AG09309 (cell line): Measurements from ENCODE around the genes GARIN1B and CCDC136.

- RRBS = no CpG with 5 or more reads among the region's 10 CpGs
Measured at GRCh38 chr7:127976577-127977304, 54.5 kb downstream of the LRRC4 start.

DNA sequence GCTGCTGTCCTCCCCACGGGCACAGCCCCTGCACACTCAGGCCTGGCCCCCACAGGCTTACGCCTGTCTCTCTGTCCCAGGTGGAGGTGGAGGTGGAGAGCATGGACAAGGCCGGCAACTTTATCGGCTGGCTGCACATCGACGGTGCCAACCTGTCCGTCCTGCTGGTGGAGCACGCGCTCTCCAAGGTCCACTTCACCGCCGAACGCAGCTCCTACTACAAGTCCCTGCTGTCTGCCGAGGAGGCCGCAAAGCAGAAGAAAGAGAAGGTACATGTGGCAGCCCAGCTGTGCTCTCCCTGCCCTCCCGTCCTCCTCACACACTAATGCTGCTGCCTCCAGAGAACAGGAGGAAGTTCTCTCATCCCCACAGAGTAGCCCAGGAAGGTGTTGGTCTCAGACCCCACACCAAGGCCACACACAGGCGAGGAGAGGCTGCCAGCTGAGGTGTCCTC, 43.2 kb upstream of the LRRC4 start:
- RRBS = no CpG with 5 or more reads among the region's 16 CpGs

GRCh38 chr7:128091458-128091810, 60.2 kb upstream of the LRRC4 start:
- RRBS = no CpG with 5 or more reads among the region's 6 CpGs

DNA sequence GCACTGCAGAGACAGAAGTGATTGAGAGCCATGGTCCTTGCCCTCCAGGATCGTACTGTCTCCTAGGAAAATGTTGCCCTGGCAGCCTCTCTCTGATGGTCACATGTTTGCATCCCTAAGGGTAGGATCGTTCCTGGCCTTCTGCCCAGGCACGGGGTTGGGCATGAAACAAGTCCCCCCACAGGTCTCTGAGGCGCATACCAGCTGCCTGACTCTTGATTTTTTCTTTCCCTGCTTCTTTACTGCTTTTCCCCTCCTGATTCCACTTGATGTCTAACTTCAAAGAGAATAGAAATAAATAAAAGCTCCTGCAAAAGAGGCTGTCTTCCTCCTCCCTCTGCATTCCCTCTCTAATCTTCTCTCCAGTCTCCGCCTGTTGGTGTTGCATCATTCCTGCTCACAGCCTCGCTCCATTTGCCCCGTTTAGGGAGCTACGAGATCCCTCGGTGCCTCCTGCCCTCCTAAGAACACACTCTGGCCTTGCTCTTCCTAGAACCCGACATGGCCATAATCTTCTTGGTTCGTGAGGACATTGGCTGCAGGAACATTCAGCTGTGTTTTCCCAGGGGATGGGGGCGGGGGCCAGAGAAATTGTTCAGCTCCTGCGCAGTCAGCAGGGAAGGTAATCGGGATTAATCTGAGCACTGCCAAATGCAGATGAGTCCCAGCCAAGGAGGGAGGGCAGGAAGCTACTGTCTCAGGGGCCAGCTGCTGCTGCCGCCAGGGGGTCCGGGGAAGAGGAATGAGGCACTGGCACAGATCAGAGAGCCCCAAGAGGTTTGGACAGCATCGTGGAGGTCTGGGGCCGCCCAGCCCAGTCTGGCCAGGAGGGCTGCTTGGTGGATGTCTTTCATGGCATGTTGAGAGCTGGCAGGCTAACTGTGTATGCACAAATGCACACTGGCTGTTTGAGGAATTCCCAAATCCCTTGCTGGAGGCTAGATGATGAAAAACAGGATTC, 26.1 kb downstream of the LEP start:
- RRBS = no CpG with 5 or more reads among the region's 18 CpGs

DNA sequence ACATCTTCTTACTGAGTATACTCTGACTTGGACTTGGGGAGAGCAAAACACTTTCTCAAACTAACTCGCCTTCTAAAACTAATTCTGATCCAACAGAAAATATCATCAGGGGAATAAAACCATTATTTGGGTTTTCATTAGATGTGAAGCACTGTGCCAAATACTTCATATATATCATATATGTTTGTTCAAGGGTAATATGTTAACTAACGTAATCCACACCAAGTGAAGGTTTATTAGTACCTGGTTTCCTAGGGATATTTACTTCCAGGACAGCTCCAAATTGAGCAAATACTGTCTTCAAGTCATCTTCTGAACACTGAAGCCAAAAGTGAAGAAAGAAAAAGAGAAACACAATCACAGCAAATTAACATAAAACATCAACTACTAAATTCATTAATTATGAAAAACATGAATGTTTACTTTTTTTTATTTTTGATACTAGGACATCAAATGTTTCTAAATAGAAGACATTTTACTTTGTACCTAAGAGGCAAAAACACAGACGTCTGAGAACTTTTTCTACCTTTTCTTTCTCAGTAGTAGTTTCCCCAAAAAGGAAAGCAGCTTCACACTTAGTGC, 5.1 kb downstream of the RBM28 start:
- RRBS = no CpG with 5 or more reads among the region's 3 CpGs

- RRBS = no CpG with 5 or more reads among the region's 5 CpGs
Measured at GRCh38 chr7:128339121-128339499, 4.6 kb downstream of the RBM28 start.

DNA sequence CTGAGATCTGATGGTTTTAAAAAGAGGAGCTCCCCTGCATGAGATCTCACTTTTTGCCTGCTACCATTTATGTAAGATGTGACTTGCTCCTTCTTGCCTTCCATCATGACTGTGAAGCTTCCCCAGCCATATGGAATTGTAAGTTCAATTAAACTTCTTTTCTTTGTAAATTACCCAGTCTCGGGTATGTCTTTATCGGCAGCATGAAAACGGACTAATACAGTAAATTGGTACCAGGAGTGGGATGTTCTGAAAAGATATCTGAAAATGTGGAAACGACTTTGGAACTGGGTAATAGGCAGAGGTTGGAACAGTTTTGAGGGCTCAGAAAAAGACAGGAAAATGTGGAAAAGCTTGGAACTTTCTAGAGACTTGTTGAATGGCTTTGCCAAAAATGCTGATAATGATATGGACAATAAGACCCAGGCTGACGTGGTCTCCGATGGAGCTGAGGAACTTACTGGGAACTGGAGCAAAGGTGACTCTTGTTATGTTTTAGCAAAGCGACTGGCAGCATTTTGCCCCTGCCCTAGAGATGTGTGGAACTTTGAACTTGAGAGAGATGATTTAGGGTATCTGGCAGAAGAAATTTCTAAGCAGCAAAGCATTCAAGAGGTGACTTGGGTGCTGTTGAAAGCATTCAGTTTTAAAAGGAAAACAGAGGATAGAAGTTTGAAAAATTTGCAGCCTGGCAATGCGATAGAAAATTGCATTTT, 10.5 kb upstream of the GARIN1A start:
- RRBS = no CpG with 5 or more reads among the region's 8 CpGs

DNA sequence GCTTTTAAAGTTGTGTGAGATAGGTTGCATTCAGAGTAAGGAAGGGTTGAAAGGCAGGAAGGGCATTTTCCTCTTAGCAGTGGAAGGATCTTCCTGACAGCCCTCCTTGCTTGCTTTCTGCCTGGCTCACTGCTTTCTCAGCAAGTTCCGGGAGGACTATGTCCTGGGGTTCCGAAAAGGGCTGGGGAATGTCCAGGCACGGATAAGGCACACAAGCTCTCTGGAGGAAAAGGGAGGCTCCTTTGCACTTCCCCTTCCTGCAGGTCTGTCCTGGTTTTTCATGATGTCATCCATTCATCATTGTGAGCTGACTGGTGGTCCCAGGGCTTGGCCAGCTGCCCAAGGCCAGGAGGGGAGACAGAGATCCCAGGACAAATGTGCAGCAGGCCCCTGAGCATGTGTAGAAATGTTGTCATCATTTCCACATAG, at the start of gene GARIN1B:
GARIN1B (plus strand) TSS at position 356 of the 429 bp plus-strand sequence.
- RRBS = no CpG with 5 or more reads among the region's 3 CpGs

GRCh38 chr7:128769759-128770777, 5.5 kb downstream of the OPN1SW start:
- RRBS = no CpG with 5 or more reads among the region's 7 CpGs

GRCh38 chr7:128791597-128792414, at the start of gene CCDC136:
CCDC136 (plus strand) TSS chr7:128791968.
- RRBS = 5% methylated on average over 11 of the region's 38 CpGs

- RRBS = no CpG with 5 or more reads among the region's 11 CpGs
Measured at GRCh38 chr7:128811693-128812476, 18.3 kb upstream of the FLNC start.

- RRBS = no CpG with 5 or more reads among the region's 10 CpGs
Measured at GRCh38 chr7:128812477-128812999, 17.7 kb upstream of the FLNC start.

DNA sequence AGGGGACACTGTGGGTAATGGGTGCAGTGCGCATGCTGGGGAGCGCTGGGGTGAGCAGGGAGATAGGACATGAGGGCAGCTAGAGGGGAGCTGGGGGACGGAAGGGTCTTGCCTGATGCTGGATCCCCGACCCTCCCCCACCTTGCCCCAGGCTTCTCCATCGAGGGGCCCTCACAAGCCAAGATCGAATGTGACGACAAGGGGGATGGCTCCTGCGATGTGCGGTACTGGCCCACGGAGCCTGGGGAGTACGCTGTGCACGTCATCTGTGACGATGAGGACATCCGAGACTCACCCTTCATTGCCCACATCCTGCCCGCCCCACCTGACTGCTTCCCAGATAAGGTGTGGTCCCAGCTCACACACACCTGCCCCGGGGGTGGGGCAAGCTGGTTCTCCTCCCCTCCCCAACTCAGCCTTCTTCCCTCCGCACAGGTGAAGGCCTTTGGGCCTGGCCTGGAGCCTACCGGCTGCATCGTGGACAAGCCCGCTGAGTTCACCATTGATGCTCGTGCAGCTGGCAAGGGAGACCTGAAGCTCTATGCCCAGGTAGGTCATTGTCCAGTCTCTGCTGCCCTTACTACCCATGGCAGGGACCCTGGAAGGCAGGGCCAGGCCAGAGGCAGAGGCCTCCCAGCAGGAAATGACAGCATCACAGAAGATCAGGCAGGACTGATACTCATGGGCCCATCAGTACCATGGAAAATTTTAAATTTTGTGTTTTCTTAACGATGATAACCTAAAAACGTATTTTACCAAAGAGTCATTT, 11.0 kb downstream of the FLNC start:
- RRBS = 86% methylated on average over 2 of the region's 23 CpGs

- RRBS = no CpG with 5 or more reads among the region's 6 CpGs
Measured at GRCh38 chr7:128867263-128867718, 1.2 kb downstream of the ATP6V1FNB start.

GRCh38 chr7:129146103-129146976, 1.8 kb downstream of the TSPAN33 start:
- RRBS = no CpG with 5 or more reads among the region's 9 CpGs

GRCh38 chr7:129149863-129150122, 5.3 kb downstream of the TSPAN33 start:
- RRBS = no CpG with 5 or more reads among the region's 3 CpGs

GRCh38 chr7:129370669-129371163, 63.5 kb upstream of the STRIP2 start:
- RRBS = no CpG with 5 or more reads among the region's 7 CpGs

- RRBS = no CpG with 5 or more reads among the region's 5 CpGs
Measured at GRCh38 chr7:129410356-129410608, 23.9 kb upstream of the STRIP2 start.

GRCh38 chr7:129554068-129554547, 51.8 kb downstream of the SMKR1 start:
- RRBS = no CpG with 5 or more reads among the region's 14 CpGs

DNA sequence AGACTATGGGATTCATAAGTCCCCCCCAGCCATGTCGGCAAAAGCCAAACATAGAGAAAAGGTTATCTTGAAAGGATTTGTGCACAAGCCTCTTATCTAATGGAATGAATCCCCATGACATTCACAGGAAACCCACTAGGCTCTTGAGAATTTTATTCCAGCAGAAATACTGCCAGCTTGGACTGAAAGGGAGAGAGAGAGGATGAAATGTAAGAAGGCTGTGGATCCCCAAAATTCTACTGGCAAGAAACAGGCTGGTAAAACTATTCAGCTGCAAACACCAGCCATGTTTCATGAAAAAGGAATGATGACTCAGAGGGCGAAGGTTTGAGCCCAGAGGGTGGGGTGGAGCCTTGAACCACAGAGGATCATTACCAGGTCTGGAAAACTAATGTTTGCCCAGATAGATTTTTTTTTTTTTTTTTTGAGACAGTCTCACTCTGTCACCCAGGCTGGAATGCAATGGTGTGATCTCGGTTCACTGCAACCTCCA, 41.8 kb upstream of the NRF1 start:
- RRBS = no CpG with 5 or more reads among the region's 3 CpGs